Glomerular endothelial cell (primary cell): ENCODE measurements around the gene ILRUN.

DNA sequence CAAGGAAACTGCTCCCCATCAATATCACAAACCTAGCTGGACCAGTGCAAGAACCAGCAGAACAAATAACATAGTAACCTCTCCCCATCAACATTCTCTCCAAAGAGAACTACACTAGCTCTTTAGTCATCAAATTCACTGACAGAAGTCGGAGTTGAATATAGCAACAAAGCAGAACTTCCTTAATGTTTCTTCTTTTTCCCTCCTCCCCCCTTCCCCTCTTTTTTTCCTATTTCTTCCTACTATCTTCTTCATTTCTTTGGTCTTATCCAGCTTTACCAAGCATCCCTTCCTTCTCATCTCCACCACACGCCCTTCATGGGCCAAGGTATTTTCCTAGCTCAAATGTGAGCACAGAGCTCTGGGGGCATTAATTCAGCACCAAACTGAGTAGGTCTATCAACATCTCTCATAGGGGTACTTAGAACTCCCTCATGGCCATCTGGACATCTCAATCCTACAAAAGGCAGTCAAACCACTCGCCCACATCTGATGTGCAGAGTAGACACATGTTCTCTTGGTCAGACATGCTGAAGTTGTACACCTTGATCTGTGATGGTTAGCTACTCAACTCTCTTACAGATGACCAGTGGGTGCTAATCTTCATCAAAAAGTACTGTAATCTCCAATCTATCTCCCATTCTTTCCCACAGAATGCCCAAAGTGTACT lies 69.0 kb upstream of the SPDEF start:
- RAMPAGE, long total RNA, result no peak

GRCh38 chr6:34695963-34697057 lies at the start of gene ILRUN:
ILRUN (minus strand) TSS chr6:34696767.
- RAMPAGE, long total RNA, result start-site peak on the plus strand at chr6:34696377-34696413, 10 and 5 reads in 2 replicates; start-site peak on the plus strand at chr6:34696969-34696981, 19 and 13 reads in 2 replicates

DNA sequence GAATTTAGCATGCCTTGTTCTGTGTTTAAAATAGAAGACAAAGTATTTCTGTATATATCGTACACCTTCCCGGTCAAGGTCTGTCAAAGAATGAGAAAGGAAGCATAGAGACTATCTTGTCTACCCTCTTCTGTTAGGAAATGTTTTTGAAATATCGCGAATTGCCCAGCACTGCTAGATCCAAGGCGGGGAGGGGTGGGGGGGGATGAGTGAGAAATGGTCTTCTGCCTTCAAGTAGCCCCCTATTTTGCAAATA lies 825 bp upstream of the ILRUN start:
- RAMPAGE, long total RNA, result no peak

DNA sequence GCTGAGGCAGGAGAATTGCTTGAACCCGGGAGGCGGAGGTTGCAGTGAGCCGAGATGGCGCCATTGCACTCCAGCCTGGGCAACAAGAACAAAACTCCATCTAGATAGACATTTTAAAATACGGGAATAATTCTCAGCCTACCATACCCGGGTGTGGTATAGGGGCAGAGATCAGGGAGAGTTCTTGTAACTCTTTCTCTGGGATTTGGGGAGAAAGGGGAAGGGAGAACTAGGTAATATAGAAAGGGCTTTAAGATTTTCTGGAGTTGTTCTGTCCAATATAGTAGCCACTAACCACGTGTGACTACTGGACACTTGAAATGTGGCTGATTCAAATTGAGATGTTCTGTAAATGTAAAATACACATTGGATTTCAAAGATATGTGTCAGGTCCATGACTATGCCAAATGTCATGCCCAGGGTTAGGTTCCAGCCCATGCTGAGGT lies 47.3 kb downstream of the BLTP3A start:
- RAMPAGE, long total RNA, result no peak

DNA sequence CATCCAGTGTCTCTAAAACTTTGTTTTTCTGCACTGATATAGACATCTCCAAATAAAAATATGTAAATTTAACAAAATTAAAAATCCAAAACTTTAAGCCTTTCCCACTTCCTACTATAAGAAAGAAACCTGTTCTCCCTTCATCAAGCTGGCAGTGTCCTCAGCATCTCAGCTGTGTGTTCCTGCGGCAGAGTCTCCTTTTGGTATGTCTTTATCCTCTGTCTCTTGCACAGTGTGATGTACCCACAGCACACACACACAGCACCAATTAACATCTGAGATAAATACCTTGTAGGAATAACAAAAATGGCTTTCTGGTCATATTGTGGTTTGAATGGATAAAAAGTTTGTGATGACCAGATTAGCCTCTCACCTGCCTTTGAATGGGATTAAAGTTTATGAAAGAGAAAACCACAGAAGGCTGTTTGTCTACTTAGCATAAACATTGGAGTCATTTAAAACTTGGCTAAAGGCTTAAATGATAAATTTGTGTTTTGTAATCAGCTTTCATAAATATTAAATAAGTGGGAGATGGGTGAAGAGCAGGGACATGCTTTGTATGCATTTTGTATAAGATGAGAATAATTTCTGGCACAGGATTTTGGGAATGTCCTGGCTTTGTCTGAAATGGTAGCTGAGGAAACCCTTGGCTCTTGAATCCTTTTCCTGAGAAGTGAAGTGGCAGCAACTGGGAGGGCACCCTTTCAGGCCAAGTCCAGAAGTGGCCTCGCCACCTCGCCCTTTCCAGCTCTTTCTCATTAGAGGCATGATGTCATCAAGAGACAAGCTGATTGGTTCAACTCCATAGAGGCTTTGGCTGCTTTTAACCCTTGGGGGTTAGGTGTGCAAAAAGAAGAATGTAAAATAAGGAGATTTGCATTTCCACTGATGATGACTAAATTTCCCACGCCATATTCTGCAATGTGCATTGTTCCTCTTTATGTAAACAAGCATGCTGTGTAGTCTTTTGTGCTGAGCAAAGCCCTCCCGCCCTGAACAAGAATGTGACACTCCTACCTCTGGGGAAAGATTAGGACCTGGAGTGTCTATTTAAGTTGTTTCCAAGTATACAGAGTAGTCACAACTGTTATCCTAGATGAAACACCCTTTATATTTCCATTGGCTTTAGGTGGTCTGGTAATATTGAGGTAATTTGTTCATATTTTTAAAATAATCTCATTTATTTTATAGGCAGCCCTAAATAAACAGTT lies 116.7 kb downstream of the TCP11 start:
- RAMPAGE, long total RNA, result no peak

GRCh38 chr6:35057874-35058570 lies 83.1 kb downstream of the TCP11 start:
- RAMPAGE, long total RNA, result no peak

- RAMPAGE, long total RNA, result no peak
Measured at GRCh38 chr6:35344334-35344909, 2.1 kb downstream of the PPARD start.

- RAMPAGE, long total RNA, result no peak
Measured at GRCh38 chr6:35348340-35349012, 6.1 kb downstream of the PPARD start.

DNA sequence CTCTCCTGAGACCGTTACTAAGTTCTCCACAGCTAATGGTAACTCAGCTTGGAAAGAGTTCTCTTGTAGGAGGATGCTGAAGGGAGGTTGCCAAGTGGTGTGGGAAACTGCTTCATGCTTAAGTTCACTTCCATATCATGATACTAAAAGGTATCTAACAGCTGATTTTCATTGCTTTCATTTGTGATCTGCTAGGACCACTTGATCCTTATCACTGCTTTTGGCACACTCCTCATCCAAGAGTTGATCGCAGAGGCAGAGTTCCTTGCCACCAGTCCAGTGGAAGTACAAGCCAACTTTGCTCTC lies 13.6 kb downstream of the PPARD start:
- RAMPAGE, long total RNA, result no peak

- RAMPAGE, long total RNA, result no peak
Measured at GRCh38 chr6:35522692-35523119, 10.0 kb upstream of the TULP1 start.

- RAMPAGE, long total RNA, result no peak
Measured at GRCh38 chr6:35600859-35601594, 87.7 kb downstream of the FKBP5 start.

GRCh38 chr6:35601595-35602268 lies 87.0 kb downstream of the FKBP5 start:
- RAMPAGE, long total RNA, result no peak

DNA sequence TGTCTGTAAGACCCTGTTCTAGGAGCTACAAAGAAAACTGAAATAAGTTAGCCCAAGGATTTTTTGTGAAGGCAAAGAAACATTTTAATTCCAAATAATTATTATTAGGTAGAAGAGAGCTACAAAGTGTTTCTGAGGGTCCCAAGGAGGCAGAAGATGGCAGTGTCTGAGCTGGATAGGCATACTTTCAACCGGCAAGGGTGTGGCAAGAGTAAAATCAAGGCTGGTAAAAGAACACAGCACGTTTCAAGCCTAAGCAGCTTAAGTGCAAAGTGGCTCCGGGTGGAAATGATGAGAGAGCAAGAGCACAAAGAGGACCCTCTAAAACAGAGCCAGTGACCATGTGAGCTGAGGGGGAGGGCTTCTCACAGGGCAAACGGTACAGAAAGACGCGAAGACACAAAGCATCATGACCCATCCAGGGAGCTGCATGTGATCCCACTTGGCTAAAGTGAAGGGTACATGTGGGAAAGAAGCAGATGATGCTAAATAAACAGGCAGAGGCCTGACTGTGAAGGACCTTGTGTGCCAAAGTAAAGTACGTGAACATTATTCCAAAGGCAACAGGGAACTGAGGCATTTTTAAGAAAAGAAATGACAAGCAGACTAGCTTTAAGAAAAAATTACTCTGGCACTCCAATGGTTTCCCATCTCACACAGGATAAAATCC lies 25.7 kb downstream of the FKBP5 start:
- RAMPAGE, long total RNA, result no peak

- RAMPAGE, long total RNA, result no peak
Measured at GRCh38 chr6:35668946-35669813, 19.5 kb downstream of the FKBP5 start.

- RAMPAGE, long total RNA, result no peak
Measured at GRCh38 chr6:35690997-35691686, 2.4 kb upstream of the FKBP5 start.

- RAMPAGE, long total RNA, result no peak
Measured at GRCh38 chr6:36037485-36038218, 10.0 kb downstream of the MAPK14 start.

- RAMPAGE, long total RNA, result no peak
Measured at GRCh38 chr6:36118343-36118963, 11.9 kb upstream of the MAPK13 start.

DNA sequence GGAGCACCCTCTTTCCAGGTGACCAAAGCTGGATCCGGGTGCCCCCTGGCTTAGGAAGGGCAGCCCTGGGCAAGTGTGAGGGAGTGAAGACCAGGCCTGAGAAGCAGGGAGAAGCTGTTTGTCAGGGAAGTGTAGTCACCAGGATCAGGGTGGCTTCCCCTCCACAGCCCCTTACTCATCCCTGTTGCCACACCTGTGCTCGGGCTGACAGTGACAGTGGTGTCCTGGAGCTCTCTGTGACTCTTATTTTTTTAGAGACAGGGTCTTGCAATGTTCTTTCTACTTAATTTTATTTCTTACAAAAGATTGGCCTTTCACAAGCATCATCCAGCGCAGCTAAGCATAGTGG lies 8.9 kb upstream of the MAPK13 start:
- RAMPAGE, long total RNA, result no peak

- RAMPAGE, long total RNA, result no peak
Measured at GRCh38 chr6:36319412-36319820, 17.3 kb downstream of the BNIP5 start.

- RAMPAGE, long total RNA, result no peak
Measured at GRCh38 chr6:36443141-36443771, 456 bp downstream of the KCTD20 start.